Epidermal melanocyte (primary cell): Measurements from ENCODE around the genes ASB8, ADCY6, DHH, PRPH and PRPF40B.

GRCh38 chr12:47900121-47901094, 4.4 kb downstream of the VDR start:
- RRBS, result no CpG with 5 or more reads among the region's 9 CpGs

GRCh38 chr12:48156653-48157957, at the start of gene ASB8:
ASB8 (minus strand) TSS chr12:48157515.
- RRBS, result 13% methylated on average over 9 of the region's 65 CpGs

- RRBS, result no CpG with 5 or more reads among the region's 5 CpGs
These were observed 4.9 kb downstream of the CCDC184 start for GRCh38 chr12:48188383-48188797.

DNA sequence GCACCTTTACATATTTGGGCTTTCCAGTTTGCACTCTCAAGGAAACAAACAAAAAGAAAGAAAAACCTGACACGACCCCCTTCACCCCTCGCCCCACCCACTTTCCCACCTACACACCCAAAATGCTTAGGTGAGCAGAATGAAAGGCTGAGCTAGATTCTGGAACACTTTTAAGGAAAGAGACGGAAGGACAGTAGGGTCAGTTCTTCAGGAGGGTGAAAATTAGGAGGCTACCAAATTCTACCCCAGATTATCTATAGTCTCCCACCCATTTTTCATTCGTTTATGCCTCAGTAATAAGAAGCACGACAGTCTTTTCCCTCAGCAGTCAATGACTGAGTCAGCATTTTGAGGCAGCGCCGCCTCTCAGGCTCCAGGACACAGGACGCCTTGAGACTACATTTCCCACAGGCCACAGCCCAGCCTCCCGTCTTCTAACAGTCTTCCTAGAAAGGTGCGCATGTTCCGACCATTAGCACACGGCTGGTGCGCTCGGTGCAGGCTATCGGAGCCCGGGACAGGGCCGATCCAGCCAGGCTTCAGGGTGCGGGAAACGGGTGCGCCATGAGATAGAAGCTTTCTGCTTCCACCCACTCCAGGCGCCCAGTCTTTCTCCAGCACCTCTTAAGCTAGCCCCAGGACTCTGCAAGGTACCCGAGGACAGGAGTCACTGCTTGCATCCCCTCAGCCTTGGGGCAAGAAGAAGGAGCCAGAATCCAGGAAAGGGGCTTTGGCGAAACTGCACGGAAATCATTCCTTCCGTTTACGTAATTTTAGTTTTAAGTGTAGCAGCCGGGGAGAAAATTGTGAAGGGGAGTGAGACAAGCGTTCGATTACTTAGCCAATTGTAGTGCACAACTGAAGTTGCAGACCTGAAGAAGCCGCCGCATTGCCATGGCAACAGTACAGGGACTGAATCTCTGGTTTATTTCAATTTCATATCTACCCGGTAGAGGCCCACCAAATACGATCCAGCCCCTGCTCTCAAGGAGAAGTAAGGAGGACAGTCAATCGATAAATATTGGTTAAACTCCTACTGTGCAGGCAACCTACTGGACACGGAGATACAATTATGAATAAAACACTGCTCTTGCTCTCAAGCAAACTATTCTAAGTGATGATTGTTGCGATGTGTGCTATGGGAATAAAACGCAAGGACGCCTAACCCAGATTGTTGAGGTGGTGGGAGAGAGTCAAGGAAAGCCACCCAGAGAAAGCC, 32.1 kb upstream of the H1-7 start:
- RRBS, result 33% methylated on average over 2 of the region's 38 CpGs

GRCh38 chr12:48488866-48489433, 6.7 kb downstream of the C12orf54 start:
- RRBS, result no CpG with 5 or more reads among the region's 2 CpGs

- RRBS, result 2% methylated on average over 49 of the region's 73 CpGs
These were observed at the start of gene ADCY6 for GRCh38 chr12:48788448-48789249. ADCY6 (minus strand) TSS chr12:48789089.

DNA sequence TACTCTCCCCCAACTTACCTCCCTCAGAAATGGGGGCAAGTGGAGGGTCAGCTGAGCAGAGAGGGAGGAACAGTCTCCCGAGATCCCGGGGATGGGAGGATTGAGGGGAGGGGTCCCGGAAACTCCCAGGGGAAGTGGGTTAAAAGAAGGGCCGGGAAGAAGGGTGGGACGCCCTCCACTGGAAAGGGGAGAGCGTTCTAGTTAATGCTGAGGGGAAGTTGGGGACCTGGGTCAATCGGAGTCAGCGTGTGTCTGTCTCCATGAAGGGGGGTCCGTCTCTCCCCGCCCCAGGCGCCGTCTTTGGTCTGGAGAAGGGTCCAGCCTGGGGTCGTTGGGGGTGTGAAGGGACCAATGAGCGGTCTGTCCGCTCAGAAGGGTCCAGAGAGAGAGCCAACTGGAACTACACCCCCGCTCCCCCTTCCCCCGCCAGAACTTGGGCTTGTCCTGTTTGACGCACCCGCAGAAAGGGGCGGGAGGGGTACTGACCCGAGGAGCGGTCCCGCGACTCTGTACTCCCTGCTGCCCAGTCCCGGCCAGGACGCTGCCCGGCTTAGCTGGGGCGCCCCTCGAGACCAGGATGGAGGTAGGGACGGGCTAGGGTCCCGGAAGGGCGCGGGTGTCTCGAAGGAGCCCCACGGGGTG, 4.2 kb upstream of the CACNB3 start:
- RRBS, result 14% methylated on average over 6 of the region's 35 CpGs

- RRBS, result no CpG with 5 or more reads among the region's 14 CpGs
These were observed 5.7 kb downstream of the CACNB3 start for GRCh38 chr12:48823992-48824498.

- RRBS, result no CpG with 5 or more reads among the region's 19 CpGs
These were observed 16.4 kb upstream of the RND1 start for GRCh38 chr12:48881703-48882888.

- RRBS, result no CpG with 5 or more reads among the region's 9 CpGs
These were observed 1.9 kb upstream of the PRKAG1 start for GRCh38 chr12:49020298-49021027.

DNA sequence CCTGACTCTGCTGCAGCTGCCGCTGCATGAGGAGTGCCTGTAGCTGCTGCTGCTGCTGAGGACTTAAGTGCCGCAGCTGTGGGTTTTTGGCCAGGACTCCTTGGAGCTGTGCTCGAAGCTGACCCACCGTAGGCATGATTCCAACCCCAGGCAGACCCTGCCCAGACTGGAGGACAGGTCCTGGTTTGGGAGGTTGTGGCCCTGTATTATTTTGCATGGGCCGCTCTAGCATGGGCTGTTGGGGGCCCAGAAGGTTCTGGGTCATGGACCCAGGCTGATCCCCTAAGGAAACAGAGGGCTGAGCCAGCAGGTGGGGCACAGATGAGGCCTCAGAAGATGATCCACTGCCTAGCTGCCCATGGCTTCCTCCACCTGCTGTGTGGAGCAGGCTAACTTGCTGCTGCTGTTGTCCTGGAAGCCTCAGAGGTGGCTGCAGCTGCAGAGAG, 13.4 kb upstream of the PRKAG1 start:
- RRBS, result no CpG with 5 or more reads among the region's 5 CpGs

- RRBS, result 10% methylated on average over 27 of the region's 50 CpGs
These were observed at the start of gene DHH for GRCh38 chr12:49094089-49095132. DHH (minus strand) TSS chr12:49094801.

- RRBS, result no CpG with 5 or more reads among the region's 3 CpGs
These were observed 2.3 kb upstream of the DHH start for GRCh38 chr12:49096846-49097299.

GRCh38 chr12:49129698-49130026, 1.5 kb downstream of the TUBA1B start:
- RRBS, result no CpG with 5 or more reads among the region's 6 CpGs

GRCh38 chr12:49151181-49151772, 20.1 kb upstream of the TUBA1B start:
- RRBS, result no CpG with 5 or more reads among the region's 3 CpGs

GRCh38 chr12:49201217-49201804, 12.4 kb upstream of the TUBA1A start:
- RRBS, result no CpG with 5 or more reads among the region's 3 CpGs

DNA sequence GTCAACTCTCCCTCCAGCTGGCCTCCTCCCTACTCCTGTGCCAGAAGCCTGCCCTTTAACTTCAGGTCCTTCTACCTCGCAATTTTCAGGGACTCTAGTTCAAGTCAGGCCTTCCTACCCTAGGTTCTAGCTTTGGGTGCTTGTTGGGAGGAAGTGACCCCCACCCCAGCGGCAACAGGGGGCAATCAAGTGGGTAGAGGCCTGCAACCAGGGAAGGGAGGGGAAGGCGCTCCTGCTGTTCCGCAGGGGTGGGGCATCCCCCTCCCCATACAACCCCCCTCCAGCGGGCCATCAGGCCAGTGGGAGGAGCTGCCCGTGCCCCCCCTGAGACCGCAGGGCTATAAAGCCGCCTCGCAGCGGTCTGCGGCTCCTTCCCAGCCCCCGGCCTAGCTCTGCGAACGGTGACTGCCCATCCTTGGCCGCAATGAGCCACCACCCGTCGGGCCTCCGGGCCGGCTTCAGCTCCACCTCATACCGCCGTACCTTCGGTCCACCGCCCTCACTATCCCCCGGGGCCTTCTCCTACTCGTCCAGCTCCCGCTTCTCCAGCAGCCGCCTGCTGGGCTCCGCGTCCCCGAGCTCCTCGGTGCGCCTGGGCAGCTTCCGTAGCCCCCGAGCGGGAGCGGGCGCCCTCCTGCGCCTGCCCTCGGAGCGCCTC, at the start of gene PRPH:
TSS of gene PRPH (plus strand) at position 371 of the 658 bp plus-strand sequence.
- RRBS, result 41% methylated on average over 13 of the region's 40 CpGs

GRCh38 chr12:49345975-49346482, 659 bp upstream of the DNAJC22 start:
- RRBS, result 6% methylated on average over 25 of the region's 36 CpGs

- RRBS, result no CpG with 5 or more reads among the region's 4 CpGs
These were observed 23.6 kb upstream of the KCNH3 start for GRCh38 chr12:49515281-49515631.

DNA sequence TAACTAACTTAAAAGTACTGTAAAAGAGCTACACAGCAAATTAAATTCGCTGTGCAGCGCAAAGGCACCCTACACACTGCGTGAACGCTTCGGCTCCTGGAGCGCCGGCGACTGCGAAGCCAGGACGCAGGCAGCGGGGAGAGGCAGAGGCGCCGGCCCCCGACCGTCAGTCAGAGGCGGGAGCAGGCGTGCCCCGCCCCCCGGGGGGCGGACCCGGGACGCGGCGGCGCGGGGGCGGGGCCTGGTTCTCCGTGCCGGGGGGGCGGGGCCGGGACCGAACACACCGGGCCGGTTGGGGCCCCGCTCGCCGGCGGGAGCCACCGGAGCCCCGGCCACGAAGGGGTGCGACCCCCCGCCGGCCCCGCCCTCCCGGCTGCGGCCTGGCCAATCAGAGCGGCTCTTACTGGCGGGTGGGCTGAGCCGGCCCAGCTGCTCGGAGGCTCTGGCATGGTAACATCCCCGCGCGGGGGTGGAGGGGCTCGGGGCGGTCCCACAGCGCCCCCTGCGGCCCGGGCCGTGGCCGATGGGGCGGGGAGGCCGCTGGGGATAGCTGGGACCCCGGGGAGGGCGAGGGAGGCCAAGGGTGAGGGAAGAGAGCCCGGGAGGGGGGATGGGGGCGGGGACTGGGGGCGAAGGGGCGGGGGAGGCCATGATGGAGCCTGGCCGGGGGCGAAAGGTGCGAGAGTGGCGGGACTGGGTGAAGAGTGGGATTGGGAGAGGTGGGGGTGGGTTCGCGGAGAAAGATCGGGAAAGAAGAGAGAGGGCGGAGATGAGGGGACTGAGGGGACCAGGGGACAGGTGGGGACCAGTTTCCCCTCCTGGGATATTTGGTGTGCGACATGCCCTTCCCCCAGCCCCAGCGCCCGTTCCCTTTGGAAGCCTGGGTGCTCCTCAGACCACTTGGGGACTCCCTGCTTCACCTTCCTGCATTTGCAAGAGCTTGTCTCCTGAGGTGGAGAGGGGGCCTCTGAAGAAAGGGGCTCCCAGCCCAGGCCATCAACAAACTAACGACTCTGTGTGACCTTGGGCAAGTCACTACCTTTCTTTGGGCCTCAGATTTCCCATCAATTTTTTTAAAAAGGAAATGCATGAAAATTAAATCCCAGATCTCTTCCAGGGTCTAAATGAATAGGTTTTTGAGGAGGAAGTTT, at the start of gene PRPF40B:
TSS of gene PRPF40B (plus strand) at position 418 of the 1,151 bp plus-strand sequence.
- RRBS, result 4% methylated on average over 44 of the region's 81 CpGs